ENCODE results near the genes FGFR1OP2, MANSC4 and PTHLH.

DNA sequence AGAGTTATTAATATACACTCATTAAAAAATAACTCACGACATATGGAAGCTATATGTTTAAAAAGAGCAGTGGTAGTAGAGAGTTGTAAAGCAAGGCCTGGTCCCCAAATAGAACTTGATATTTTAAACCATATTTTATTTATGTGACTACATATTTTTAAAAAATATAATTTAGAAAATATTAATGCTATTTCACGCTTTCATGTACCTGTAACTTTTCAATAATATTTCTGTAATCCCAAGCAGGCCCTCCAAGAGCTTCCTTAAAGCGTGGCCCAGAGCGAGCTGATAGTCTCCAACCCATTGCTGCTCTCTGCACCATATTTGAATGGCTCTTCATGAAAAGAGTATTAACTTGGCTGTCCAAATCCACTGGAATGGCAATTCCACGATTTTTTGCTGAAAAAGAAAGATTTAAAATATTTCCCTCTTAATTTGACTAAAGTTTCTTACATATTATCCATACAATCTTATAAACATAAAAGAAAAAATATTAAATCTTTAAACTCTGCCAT is 271.4 kb downstream of the ITPR2 start:
- PRO-cap, 7 experiments = no peak in any of the 7 experiments
- RAMPAGE, long total RNA, 2 experiments = no peak in any of the 2 experiments

DNA sequence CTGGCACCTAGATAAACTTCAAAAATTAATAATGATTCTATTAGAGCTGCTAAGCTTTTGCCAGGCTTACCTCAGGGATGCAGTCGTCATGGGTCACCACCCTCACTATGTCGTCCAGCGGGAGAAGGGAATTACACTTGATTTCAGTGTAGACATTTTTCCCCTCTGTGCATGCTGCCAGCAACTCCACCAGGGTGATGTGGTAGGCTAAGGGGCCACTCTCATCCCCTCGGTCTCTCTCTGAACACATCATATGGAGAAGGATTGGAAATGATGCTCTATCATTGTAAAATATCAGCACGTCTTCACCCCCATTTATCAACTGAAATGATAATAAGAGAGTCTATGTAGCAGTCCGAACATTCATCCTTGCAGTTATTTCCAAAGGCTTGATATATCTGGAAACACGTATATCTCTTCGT is 236.2 kb downstream of the ITPR2 start:
- PRO-cap, 7 experiments = no peak in any of the 7 experiments
- RAMPAGE, long total RNA, 2 experiments = no peak in any of the 2 experiments

DNA sequence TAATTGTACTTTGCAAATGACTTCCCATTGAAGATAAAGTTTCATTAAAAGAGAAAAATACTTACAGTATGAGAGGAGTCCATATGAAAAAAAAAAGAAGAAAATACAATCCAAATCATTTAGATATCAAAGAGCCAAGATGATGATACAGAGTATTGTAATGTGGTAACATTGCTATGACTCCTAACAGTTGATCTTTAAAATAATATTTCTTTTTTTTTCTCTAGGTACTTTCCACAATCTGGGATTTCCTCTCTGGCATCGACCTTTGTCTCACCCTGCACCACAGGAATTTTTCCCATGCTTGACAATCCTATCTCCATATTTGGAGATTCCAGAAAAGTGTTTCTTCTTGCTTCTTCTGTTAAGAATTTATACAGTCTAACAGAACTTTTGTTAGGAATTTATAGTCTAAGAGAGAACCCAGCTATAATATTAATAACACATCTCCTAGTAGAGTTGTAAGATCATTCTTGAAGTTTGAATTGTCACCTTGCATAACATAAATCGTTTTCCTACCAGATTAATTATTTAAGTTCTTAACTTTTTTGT is 184.4 kb downstream of the ITPR2 start:
- PRO-cap, 7 experiments = no peak in any of the 7 experiments
- RAMPAGE, long total RNA, 2 experiments = no peak in any of the 2 experiments

- PRO-cap, 7 experiments = no peak in any of the 7 experiments
- RAMPAGE, long total RNA, 2 experiments = no peak in any of the 2 experiments
Measured at GRCh38 chr12:26913973-26914390, 23.8 kb downstream of the INTS13 start.

DNA sequence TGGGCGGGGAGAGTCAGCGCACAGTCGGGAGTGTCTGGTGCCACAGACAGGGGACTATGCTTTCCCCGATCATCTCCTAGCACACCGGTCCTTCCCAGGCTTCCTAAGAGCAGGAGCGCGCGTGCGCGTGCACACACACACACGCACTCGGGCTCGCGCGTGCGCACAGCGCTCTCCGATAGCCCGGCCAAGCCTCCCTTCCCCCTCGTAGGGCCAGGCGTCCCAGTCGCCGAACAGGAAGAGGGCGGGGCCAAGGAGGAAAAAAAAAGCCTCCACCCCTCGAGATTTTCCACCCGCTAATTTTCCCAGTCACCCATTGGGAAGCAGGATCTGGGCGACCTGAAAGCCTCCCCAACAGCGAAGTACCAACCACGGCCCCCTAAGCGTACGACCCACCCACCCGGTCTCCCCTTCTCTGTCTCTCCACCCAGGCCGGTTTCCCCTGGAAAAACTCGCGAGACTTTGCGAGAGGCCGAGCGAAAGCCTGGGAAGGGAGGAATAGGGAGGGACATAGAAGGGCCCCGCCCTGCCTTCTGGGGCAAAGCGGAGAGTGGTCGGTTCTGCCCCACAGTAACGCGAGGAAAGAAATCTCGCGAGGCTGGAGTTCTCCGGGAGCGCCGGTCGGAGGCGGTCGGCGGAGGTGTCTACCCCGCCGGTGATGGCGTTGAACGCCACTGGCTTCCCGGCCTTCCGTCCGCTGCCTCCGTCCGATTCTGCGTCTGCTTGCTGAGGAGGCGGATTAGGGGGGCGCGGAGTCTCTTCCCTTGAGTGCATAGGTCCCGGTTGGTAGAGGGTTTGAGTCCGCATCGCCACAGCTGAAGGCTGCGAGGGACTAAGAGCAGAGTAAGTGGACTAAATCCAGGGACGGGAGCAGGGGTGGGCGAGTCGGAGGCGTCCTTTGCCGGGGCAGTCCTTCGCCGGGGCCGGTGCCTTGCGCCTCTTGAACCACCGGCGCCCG is at the start of gene FGFR1OP2:
Gene FGFR1OP2, plus strand, starts transcription at position 603 of the 958 bp plus-strand sequence.
- PRO-cap, 7 experiments = peak in 7 of 7 experiments; most common plus-strand start position 603 of the sequence (in 6); most common minus-strand start position 105 of the sequence (in 7)
- RAMPAGE, long total RNA, 2 experiments = start-site peak on the plus strand in 2 of 2 experiments, centred at positions 608 to 627 of the sequence, 4,671 to 5,147 reads per replicate

DNA sequence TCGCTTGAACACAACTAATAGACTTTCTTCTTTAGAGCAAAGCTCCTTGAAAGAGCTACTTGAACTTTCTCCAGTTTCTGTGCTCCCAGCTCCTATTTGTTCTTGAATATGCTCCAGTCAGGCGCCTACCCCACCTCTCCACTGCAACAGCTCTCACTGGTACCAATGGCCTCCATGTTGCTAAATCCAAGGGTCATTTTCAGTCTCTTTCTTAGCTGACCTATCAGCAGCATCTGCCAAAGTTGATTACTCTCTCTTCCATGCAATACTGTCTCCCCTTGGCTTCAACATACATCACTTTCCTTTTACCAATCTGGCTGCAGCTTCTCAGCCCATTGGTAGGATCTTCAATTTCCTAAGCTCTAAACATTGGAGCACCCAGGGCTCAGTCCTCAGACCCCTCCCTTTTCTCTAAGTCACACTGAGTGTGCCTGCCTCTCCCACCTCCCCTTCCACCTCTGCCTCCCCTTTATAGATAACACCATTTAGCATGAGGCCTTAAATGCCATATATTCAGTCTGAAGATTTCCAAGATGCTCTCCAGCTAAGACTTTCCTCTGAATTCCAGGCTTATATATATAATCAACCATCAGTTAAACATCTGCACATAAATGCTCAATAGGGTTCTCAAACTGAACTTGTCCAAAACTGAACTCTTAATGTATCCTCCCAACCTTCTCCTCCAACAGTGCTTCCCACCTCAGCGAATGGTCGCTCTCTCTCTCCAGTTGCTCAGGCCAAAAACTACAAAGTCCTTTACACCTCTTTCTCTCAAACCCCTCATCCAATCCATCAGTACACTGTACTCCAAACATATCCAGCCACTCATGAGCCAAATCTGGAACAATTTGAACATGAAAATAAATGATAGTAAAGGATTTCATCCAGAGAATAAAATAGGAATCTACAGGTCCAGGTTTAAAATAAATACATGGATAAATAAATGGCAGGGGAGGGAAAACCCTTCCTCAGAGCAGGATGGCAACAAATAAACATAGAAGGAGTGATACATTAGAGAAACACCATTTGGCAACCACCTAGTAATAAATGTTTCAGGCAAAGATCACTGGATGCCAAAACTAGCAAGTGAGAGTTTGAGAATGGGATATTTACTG is 27.2 kb downstream of the TM7SF3 start:
- PRO-cap, 7 experiments = no peak in any of the 7 experiments
- RAMPAGE, long total RNA, 2 experiments = no peak in any of the 2 experiments

GRCh38 chr12:27332399-27332619 is 327 bp upstream of the BMAL2 start:
- PRO-cap, 7 experiments = no peak in any of the 7 experiments
- RAMPAGE, long total RNA, 2 experiments = no peak in any of the 2 experiments

- PRO-cap, 7 experiments = peak in 5 of 7 experiments; most common plus-strand start chr12:27523751 (in 4); most common minus-strand start chr12:27523640 (in 2)
- RAMPAGE, long total RNA, 2 experiments = no peak in any of the 2 experiments
Measured at GRCh38 chr12:27523102-27523902, 704 bp upstream of the PPFIBP1 start.

DNA sequence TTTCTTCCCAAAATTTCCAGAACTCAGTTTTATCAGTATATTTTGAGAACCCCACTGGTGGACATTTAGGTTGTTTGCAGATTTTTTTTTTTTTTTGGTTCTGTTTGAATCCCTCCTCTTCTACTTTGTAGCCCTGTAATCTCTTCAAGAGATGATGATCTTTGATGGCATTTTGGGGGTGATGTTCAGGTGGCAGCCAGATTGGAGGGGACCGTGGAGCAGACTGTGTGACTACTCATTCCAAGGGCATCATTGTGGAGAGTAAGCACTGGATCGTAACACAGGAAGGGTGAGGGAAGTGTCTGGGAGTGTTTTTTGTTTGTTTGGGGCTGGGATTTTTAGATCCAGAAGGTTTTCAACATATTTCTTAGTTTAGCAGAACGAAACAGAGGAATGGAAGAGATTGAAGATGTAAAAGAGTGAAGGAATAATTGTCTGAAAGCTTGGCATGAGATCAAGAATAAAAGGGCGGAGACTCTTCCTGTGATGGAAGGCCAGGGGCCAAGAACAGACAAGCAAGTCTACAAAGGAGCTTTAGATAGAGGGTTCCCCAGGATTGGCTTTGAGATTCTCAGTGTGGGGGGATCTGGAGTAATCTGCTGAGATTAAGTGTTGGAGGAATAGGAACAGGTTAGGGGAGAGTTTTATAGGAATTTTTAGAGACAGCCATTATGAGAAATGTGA is 79.9 kb upstream of the REP15 start:
- PRO-cap, 7 experiments = no peak in any of the 7 experiments
- RAMPAGE, long total RNA, 2 experiments = no peak in any of the 2 experiments

GRCh38 chr12:27703589-27704287 is 6.9 kb upstream of the MRPS35 start:
- PRO-cap, 7 experiments = no peak in any of the 7 experiments
- RAMPAGE, long total RNA, 2 experiments = no peak in any of the 2 experiments

DNA sequence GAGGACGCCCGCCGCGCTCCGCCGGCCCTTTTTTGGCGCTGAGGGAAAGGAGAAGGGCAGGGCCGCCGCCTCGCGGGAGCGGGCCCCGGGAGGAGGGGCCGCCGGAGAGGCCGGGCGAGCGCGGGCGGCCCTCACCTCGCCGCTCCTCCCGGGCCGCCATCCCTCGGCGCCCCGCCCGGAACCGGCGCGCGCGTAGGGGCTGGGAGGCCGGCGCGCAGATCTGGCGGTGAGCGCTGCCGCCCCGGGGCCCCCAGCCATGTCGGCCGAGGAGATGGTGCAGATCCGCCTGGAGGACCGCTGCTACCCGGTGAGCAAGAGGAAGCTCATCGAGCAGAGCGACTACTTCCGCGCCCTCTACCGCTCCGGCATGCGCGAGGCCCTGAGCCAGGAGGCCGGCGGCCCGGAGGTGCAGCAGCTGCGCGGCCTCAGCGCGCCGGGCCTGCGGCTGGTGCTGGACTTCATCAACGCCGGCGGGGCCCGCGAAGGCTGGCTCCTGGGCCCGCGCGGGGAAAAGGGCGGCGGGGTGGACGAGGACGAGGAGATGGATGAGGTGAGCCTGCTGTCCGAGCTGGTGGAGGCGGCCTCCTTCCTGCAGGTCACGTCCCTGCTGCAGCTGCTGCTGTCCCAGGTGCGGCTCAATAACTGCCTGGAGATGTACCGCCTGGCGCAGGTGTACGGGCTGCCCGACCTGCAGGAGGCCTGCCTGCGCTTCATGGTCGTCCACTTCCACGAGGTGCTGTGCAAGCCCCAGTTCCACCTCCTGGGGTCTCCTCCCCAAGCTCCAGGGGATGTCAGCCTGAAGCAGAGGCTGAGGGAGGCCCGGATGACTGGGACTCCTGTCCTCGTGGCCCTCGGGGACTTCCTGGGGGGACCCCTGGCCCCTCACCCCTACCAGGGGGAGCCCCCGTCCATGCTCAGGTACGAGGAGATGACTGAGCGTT is at the start of gene MANSC4:
Gene MANSC4, minus strand, starts transcription at position 162 of the 941 bp plus-strand sequence.
- PRO-cap, 7 experiments = peak in 7 of 7 experiments; most common plus-strand start position 81 of the sequence (in 5); most common minus-strand start position 34 of the sequence (in 7)
- RAMPAGE, long total RNA, 2 experiments = no peak in any of the 2 experiments

- PRO-cap, 7 experiments = no peak in any of the 7 experiments
- RAMPAGE, long total RNA, 2 experiments = no peak in any of the 2 experiments
Measured at GRCh38 chr12:27795001-27795491, 15.0 kb upstream of the MANSC4 start.

DNA sequence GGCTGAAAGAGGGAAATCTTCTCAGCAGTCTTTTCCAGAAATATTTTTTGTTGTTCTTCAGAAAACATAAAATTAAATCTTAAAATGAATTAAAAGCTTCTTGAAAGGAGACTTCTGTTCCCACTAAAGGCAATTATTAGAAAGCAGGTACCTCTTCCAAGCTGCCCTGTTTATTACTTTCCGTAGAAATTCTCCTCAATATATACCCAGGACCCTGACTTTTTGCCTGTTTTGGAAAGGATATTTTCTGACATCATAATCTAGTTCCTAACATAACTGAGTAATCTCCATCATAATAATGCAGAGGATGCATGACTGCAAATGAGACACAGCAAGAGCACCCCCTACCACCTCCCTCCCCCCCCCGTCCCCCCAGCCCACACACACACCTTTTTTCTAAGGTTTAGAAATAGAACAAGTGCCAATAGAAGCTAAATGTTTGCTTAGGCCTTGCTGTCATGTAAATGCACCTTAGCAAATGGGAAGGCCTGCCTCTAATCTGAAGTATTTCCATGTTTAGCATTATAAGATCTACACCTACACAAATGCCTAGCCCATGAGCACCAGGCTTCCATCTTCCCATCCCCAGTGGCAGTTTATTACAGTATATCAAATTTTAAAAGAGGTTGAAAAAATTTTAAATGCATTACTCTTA is at the start of gene PTHLH:
Gene PTHLH, minus strand, starts transcription at position 175 of the 655 bp plus-strand sequence.
- PRO-cap, 7 experiments = no peak in any of the 7 experiments
- RAMPAGE, long total RNA, 2 experiments = no peak in any of the 2 experiments

- PRO-cap, 7 experiments = no peak in any of the 7 experiments
- RAMPAGE, long total RNA, 2 experiments = no peak in any of the 2 experiments
Measured at GRCh38 chr12:28202636-28203233, 12.5 kb downstream of the CCDC91 start.

DNA sequence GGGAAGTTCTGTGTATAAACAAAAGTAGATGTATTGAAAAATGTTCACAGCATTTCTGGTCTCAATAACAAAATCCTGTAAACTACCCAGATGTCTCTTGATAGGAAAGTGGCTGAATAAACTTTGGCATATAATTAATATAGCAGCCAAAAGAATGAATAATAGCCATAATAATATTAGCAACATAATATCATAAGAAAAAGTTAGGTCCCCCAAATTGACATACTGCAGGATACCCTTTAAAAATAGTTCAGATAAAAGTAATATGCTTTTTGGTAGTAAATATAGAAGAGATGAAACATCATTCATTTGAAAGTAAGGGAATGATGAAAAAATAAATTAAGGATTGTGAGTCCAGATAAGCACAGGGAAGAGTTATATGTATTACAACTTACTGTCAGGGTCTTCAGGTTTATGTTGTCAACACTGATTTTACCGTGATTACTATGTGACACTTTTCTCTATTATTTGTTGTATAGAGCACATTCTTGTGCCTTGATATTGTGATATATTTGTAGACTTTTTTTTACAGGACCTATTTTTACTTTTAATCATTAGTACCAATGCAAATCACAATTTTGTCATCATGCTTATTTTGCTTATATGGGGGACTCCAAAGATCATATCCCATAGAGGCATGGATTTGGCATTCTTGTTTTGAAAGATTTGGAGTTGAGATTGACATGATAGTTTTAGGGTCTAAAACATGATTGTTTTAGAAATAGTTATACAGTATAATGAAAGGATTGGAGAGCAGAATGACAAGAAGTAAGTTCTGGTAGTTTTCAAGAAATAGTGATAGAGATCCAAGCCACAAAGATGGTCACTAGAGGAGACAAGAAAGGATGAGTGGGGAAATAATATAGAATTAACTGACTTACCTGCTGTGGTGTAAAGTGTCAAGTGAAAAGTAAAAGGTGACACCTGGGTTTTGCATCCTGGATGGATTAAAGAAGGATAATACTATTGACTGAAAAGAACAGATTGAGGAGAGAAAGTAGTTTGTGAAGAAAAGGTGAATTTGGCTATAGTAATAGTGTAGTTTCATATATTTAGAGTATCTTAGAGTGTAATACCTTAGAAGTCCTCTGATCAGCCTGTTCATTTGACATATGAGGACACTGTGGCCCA is 56.0 kb downstream of the CCDC91 start:
- PRO-cap, 7 experiments = no peak in any of the 7 experiments
- RAMPAGE, long total RNA, 2 experiments = no peak in any of the 2 experiments

- PRO-cap, 7 experiments = no peak in any of the 7 experiments
- RAMPAGE, long total RNA, 2 experiments = no peak in any of the 2 experiments
Measured at GRCh38 chr12:28998306-28998642, 150.8 kb upstream of the FAR2 start.

GRCh38 chr12:29041873-29042149 is 107.3 kb upstream of the FAR2 start:
- PRO-cap, 7 experiments = no peak in any of the 7 experiments
- RAMPAGE, long total RNA, 2 experiments = no peak in any of the 2 experiments

DNA sequence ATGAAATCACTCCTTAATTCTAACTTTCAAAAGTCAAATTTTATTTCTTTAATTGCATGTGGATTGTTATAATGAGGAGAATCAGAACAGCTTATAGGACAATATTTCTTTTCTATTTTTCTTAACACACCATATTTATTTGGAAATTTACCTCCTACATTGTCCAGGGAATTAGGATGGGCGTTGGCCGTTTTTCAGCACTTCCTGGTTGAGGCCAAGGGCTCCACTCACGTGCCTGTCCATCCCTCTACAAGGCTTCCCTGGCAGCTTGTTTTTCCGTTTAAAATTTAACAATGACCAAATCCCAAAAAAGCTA is 1.1 kb upstream of the FAR2 start:
- PRO-cap, 7 experiments = peak in 1 of 7 experiments; most common plus-strand start position 230 of the sequence (in 1)
- RAMPAGE, long total RNA, 2 experiments = no peak in any of the 2 experiments

GRCh38 chr12:29323667-29324346 is 57.2 kb downstream of the ERGIC2 start:
- PRO-cap, 7 experiments = no peak in any of the 7 experiments
- RAMPAGE, long total RNA, 2 experiments = no peak in any of the 2 experiments

GRCh38 chr12:29743746-29744500 is 39.8 kb downstream of the TMTC1 start:
- PRO-cap, 7 experiments = no peak in any of the 7 experiments
- RAMPAGE, long total RNA, 2 experiments = no peak in any of the 2 experiments

Measured in ovary (tissue), 7 donors.